WTC11 (cell line): Measurements from ENCODE around the genes RAB40AL, BEX1, NXF3, RAB40A, PLP1 and H2BW1.

DNA sequence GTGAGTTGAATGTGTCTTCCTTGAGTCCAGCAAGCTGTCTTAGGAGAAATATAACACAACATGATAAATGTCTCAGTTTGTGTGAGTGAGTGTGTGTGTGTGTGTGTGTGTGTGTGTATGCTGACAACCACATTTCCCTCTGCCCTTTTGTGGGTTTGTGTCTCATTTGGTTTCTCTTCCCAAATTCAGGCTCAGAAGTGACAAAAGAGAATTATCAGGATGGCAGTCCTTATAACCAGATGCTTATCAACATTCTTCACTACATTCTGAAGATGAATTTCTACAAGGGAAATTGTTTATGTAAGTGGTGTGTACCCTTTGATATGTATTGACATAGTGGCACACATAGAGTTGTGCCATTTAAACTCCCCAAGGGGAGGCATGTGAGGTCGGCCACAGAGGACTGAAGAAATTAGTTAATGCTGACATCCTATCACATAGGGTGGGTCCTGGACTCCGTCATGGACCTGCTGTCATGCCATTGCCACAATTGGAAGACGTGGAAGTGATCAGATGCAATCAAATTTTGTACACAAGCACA is 72.1 kb upstream of the RAB40AL start:
- PRO-cap = no peak

- PRO-cap = no peak
These were observed at the start of gene RAB40AL for GRCh38 chrX:102936852-102937342. RAB40AL (plus strand) TSS chrX:102937272.

DNA sequence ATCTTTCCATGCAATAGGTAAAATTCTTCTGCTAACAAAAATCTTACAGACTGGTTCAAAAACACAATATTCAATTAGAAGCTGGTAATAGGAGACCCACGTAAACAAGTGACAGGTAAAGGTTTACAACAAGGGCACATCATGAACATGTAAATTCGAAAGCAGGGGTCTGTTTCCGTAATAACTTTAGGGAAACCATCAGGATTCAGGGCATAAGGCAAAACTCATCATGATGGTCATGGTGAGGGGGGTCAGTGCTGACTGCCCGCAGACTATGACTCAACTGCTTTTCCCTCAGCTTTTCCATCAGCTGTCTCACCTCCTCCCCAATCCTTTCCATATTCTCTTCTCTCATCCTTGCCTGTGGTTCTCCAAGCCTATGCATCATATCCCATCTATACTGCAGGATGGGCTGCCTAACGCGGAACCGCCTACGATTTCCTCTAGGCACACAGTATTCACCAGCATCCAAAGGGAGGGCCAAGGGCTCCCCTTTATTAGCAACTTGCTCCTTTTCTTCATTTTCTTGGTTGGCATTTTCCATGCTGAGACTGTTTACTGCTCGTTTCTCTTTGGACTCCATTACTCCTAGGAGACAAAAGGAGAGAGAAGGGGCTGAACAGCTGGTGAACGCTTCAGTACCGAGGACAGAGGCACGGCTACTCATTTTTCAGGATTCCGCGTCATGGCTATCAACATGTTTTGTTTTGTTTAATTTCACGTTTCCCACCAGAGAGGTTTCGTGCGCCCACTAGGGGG is 1.1 kb downstream of the BEX1 start:
- PRO-cap = no peak

GRCh38 chrX:103063451-103064632 is at the start of gene BEX1:
BEX1 (minus strand) TSS chrX:103064171.
- PRO-cap = bidirectional peak, plus-strand start at chrX:103064280, minus-strand start at chrX:103064171

DNA sequence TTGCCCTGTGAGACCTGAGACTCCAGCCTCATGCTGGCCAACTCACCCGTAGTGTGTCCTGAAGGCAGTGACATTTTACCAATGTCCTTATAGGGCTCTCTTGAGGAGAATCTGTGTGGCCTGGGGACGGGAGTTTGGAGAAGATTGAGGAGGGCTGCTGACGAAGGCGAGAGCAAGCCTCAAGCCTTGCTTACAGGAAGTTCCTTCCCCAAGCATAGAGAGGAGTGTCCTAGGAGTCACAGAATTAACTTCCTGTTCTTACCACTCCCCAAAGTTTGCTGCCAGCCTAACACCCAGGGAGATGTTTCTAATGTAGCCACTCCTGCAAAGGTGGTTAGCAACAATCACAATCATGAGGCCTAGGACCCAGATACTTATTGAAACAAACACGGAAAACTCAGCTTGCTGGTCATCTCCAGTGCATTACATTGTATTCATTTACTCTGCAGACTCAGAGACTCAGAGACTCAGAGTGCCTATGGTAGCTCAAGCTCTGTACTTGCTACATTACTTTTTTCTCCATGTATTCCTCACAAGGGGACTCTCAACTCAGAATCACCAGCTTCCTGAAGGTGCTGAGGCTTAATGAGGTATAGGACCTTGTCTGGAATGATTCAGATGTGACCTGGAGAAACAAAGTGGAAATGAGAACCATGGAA is at the start of gene NXF3:
NXF3 (minus strand) TSS at position 194 of the 659 bp plus-strand sequence.
- PRO-cap = no peak

- PRO-cap = bidirectional peak, plus-strand start at chrX:103330898, minus-strand start at chrX:103330789; unidirectional peak, minus-strand start at chrX:103331182
These were observed 833 bp downstream of the TCEAL7 start for GRCh38 chrX:103330489-103331654.

- PRO-cap = no peak
These were observed 16.3 kb downstream of the RAB40A start for GRCh38 chrX:103502874-103503417.

DNA sequence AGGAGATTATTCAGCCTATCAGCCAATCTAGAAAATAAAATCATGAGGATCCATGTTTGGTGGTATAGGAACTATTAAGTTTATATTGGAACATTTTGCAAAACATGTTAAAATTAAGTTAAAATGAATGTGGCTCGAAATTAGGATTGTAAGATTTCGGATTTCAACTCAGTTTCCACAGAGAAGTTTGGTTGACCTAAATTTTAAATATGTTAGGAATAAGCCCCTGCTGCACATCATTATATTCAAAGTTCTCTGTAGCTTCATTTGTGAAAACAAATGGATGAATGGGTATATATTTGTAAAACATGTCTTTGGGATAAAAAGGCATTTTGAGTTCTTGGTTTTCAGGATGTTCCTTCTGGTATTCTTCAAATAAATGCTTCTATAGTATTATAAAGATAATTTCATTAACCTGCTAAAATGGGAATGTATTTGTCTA is at the start of gene RAB40A:
RAB40A (minus strand) TSS at position 60 of the 442 bp plus-strand sequence.
- PRO-cap = no peak

- PRO-cap = no peak
These were observed 4.8 kb upstream of the TCEAL1 start for GRCh38 chrX:103623891-103624375.

DNA sequence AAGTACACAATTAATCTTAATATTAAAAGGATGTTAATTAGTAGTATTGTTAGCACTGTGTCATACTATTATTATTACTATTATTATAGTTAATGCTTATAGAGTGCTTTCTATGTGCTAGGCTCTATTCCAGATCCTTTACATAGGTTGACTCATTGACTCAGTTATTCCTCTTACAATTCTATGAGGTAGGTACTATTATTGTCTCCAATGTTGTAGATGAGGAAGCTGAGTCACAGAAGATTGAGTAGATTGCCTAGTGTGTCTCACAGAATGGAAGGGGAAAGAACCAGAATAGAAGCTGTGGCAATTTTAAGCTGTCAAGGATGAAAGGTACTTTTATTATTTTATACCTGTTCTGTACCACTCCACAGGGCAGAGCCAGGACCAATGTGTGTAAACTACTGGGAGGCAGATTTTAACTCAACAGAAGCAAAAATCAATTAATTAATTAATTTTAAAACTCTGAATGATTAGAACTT is 1.9 kb upstream of the TCEAL1 start:
- PRO-cap = no peak

GRCh38 chrX:103675789-103676598 is 10.5 kb downstream of the MORF4L2 start:
- PRO-cap = no peak

DNA sequence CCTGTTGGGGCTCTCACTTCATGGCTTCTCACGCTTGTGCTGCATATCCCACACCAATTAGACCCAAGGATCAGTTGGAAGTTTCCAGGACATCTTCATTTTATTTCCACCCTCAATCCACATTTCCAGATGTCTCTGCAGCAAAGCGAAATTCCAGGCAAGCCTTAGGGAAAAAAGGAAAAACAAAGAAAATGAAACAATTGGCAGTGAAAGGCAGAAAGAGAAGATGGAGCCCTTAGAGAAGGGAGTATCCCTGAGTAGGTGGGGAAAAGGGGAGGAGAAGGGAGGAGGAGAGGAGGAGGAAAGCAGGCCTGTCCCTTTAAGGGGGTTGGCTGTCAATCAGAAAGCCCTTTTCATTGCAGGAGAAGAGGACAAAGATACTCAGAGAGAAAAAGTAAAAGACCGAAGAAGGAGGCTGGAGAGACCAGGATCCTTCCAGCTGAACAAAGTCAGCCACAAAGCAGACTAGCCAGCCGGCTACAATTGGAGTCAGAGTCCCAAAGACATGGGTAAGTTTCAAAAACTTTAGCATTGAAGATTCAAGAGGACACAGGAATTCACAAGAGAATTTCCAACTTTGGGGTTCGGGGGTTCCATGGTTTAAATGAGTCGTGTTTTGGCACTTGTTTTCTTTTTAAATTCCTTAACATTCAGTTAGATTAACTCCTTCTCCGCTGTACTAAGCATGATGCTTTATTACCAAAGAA is at the start of gene PLP1:
PLP1 (plus strand) TSS at position 350 of the 707 bp plus-strand sequence.
- PRO-cap = unidirectional peak, plus-strand start at position 384 of the sequence

DNA sequence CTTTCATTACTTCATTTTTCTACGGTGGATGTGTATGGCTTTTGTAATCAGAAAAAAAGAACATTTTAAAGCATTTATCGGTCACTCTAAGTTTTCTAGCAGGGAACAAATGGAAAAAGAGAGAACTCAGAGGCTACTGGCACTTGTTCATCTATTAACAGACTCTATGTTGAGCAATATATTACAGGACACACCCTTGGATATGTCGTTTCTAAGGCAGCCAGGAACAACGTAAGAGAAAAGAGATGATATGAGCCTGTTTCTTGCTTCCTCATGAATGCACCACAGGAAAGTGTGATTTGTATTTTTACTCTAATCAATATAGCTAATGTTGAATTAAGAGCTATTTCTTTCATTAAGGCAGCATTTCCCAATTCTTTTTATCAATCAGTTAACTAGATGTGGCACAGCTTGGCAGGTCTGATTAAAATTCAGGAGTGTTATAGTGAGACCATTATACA is 13.2 kb downstream of the RAB9B start:
- PRO-cap = no peak

DNA sequence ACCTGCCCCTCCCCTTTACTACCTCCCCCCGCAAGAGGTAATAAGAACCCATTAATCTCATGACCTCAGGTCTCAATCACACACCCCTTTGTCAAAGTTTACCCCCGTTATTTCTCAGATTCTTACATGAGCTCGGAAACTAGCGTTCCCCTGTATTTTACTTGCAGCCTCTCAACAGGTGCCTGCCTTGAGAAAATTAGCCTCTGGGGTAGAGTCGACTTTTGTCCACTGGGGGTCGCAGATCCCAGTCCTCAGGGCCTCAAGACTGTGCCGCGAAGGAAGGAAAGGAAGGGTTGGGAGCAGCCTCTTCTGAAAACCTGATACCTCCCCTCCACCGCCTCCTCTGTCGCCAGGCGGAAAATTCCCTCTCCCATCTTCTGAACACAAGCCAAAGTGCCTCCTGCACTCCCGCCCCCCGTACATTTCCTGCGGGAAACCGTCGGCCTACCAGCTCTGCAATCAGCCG is 44.4 kb upstream of the TMSB15B start:
- PRO-cap = no peak

- PRO-cap = bidirectional peak, plus-strand start at chrX:103918826, minus-strand start at chrX:103918746; bidirectional peak, plus-strand start at chrX:103919188, minus-strand start at chrX:103919053
These were observed 43.7 kb upstream of the TMSB15B start for GRCh38 chrX:103918427-103919371.

DNA sequence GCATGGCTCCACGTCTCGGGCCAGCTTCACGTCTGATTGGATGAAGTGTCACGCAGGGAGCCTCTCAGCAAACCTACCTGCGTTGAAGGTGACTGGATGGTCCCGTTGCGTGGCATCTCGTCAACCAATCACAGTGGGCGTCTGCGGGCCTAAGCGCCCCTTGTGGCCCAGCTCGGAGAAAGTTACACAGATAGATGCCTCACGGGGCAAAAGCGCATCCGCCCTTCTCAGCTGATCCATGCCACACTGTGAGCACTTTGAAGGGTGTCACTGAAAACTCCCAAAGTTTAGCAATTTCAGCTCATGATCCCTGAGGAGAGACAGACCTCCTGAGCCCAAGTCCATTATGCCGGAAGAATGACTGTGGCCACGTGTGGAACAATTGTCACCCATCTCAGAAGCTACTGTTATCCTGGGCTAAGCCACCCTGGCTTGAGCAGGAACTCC is at the start of gene H2BW1:
H2BW1 (minus strand) TSS at position 52 of the 447 bp plus-strand sequence.
- PRO-cap = no peak

DNA sequence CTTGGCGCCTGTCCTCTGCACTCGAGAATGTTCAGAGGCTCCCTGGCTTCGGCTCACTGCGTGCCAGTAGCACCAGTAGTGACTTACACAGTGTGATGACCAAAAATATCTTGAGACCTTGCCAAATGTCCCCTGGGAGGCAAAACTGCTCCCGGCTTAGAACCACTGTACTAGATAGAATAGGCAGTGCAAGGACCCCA is 6.4 kb upstream of the ZCCHC18 start:
- PRO-cap = no peak

DNA sequence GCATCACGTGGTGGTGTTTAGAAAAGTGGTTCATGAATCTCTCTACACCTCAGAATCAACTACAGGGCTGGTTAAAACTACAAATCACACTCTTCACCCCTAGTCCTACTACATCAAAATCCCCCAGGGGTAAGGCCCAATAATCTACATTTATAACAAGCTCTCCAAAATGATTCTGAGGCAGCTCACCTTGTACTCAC is 1.3 kb upstream of the ZCCHC18 start:
- PRO-cap = no peak

GRCh38 chrX:104135565-104136207 is 21.1 kb downstream of the SLC25A53 start:
- PRO-cap = no peak

- PRO-cap = no peak
These were observed 19.7 kb downstream of the FAM199X start for GRCh38 chrX:104185966-104186277.